Neural progenitor cell (in vitro differentiated cells): ENCODE results near the gene C21orf91.

- RAMPAGE, long total RNA: no peak
Measured at GRCh38 chr21:15787560-15787944, 57.8 kb downstream of the USP25 start.

GRCh38 chr21:15805440-15806075 lies 75.8 kb downstream of the USP25 start:
- RAMPAGE, long total RNA: no peak

DNA sequence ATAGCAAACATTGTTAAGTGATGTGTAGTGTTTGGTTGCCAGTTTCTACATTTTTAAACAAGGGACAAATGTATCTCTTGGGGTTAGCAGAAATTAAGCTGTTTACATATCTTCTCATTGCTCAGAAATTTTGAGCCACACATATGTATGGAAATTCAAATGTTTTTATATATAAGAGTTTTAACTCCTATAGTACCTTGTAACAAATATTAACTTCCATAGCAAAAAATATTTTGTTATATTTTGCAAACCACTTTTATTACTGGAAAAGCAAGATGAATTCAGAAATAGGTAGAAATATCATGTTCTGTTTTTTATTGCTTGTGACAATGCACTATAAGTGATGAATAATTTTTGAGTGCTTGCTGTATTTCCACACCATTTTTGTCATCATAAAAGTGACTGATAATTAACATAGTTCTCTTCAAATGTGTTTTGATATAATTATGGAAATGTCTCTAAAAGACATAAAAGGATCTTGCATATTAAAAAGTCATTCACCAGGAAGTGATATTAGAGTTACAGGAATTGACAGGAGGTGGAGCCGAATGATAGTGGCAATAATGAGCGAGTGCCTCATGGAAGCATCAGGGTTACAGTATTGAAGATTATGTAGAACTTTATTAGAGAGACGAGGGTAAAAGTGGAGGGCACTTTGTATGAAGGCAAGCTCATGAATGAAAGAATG lies 775.3 kb downstream of the USP25 start:
- RAMPAGE, long total RNA: no peak

- RAMPAGE, long total RNA: no peak
Measured at GRCh38 chr21:16835819-16836099, 677.1 kb upstream of the CXADR start.

GRCh38 chr21:17139560-17140024 lies 373.3 kb upstream of the CXADR start:
- RAMPAGE, long total RNA: no peak

- RAMPAGE, long total RNA: no peak
Measured at GRCh38 chr21:17441384-17441919, 71.4 kb upstream of the CXADR start.

GRCh38 chr21:17462435-17462931 lies 50.4 kb upstream of the CXADR start:
- RAMPAGE, long total RNA: no peak

GRCh38 chr21:17463296-17463776 lies 49.5 kb upstream of the CXADR start:
- RAMPAGE, long total RNA: no peak

DNA sequence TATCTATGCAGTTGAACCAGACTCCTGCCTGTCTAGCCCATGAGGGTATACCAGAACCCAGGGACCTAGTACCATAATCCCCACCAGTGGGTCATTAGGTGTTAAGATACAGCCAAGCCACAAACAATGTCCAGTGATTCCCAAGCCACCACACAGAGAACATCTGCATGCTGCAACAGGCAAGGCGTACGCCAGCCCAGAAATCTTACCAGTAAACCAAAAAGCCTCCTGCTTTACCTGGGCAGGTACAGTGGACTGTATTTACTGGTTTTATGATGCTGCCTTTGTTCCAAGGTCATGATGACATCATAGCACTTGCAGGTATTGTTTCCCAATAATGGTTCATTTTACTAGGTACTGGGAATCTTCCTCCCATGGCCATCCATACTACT lies 20.1 kb upstream of the CXADR start:
- RAMPAGE, long total RNA: no peak

DNA sequence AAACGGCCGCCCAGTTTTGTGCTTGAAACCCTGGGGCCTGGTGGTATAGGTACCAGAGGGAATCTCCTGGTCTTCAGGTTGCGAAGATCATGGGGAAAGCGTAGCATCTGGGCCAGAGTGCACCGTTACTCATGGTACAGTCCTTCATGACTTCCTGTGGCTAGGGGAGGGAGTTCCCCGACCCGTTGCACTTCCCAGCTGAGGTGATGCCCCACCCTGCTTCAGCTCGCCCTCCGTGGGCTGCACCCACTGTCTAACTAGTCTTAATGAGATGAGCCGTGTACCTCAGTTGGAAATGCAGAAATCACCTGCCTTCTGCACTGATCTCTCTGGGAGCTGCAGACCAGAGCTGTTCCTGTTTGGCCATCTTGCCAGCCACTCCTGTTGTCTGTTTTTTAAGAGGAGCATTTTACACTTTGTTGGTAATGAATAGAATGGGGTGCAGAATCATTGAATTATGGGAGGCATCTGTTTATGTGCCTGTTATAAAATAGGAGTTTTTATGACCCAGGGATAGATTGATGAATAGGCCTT lies 43.3 kb downstream of the C21orf91 start:
- RAMPAGE, long total RNA: no peak

GRCh38 chr21:17818531-17819538 lies at the start of gene C21orf91:
Gene C21orf91, minus strand, starts transcription at chr21:17819356.
- RAMPAGE, long total RNA: start-site peak on the minus strand at chr21:17819332-17819338, 29 and 53 reads in 2 replicates

GRCh38 chr21:18654443-18654848 lies 250.9 kb upstream of the TMPRSS15 start:
- RAMPAGE, long total RNA: no peak

GRCh38 chr21:20968424-20968697 lies 29.8 kb upstream of the NCAM2 start:
- RAMPAGE, long total RNA: no peak

DNA sequence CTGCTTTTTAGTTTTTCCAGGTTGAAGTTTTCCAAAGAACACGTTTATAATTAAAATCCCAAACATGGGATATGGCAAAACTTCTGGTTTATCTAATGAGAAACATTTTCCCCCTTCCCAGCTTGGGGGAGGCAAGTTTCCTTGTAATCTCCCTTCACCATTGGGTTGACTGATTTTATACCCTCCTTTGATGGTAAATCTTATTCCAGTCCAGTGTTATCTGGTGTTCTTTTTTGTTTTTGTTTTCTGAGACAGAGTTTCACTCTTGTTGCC lies 280.9 kb downstream of the NCAM2 start:
- RAMPAGE, long total RNA: no peak

DNA sequence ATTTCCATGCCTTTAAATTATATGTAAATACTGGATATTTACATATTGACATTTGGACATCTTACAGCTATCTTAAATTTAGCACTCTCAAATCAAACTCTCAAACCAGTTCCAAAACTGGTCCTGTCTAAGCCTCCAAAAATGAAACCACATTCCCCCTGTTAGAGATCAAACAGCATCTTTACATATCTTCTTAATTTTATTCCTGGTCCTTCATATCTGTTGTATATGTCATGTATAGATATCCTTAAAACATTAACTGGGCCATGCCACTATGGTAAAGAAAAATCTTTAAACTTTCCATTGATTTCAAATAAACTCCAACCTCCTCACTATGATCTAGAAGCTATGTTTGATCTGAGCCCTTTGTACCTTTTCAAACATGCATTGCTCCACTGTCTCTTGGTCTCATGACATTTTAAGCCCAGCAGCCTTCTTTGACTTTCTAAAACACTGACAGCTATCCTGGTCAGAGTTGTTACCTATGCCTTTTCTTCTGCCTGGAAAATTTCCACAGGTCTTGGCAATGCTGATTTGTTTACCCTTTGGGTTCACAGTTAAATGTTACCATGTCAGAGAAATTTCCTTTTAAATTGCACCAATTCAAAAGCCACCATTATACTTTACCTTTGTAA lies 1064.1 kb downstream of the NCAM2 start:
- RAMPAGE, long total RNA: no peak

- RAMPAGE, long total RNA: no peak
Measured at GRCh38 chr21:25560156-25560844, 47.0 kb downstream of the MRPL39 start.

DNA sequence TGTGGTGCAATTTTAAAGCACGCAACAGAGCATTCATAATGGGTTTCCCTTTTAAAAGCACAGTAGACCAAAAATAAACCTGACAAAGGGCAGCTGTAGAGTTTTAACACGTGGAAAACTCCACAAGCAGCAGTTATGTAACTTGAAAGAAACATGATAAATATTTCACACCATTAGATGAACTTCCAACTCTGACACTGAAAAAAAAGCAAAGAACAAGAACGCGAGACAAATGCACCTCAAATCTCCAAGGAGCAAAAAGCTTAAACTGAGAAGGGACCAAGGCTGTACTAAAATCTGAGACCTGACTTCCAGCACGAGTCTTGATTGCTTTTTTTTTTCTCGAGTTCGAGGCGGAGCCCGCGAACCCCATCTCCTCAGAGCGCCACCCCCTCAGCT lies 252 bp upstream of the JAM2 start:
- RAMPAGE, long total RNA: no peak

DNA sequence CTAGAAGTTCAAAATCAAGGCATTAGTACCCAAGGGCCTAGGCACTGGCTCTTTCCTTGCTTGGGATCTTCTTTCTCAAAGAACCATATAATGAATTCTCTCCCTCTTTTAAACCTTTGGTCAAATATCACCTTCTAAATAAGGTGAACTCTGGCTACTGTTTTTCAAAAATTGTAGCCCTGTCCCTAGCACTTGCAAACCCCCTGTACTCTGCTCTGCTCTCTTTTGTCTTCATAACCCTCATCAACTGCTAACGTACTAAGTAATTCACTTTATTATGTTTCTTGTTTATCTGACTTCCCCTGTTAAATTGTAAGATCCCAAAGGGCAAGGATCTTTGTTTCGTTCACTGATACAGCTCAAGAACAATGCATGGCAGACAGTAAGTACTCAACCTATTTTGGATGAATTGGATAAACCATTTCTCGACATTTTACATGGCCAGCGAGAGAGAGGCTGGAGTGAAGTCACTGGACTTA lies 47.0 kb downstream of the ATP5PF start:
- RAMPAGE, long total RNA: no peak

DNA sequence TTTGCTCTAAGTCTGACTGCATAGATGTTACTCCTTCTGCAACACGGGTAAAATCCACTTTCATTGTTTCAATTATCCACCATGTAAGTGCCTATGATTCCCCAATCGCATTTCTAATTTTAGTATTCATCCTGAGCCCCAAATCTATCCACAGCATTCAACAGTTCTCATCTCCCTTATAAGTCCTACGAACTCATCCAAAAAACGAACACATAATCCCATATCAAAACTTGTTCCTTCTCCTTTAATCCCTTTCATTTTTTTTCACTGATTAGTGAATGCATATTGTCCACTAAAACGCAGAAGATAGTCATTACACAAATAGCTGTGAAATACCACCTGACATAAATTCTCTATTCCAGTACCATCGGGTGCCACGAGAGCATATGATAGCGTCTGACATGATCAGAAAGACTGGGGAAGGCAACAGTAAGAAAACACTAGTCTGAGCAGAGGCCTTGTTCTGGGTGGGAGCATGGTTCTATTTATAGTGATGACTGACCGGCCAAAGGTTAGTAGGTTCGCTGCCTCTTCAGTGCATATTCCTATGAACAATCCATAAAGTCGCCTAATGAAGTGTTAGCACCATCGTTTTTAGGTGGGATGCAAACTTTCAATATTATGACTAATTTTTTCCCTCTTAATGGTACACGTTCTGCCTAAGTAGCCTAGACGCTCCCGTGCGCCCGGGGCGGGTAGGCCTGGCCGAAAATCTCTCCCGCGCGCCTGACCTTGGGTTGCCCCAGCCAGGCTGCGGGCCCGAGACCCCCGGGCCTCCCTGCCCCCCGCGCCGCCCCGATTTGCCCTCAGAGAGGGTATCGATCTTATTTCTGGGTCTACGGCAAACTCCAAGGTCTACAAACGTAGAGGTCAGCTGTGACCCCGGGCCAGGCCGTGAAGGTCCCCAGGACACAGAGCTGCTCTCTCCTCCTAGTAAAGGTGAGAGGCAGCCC lies 597 bp downstream of the ATP5PF start:
- RAMPAGE, long total RNA: no peak

GRCh38 chr21:25879130-25879380 lies 144.3 kb downstream of the GABPA start:
- RAMPAGE, long total RNA: no peak